Jejunum (tissue), 1 donor: ENCODE data around the genes RNGTT and UBE2J1.

- PRO-cap: no peak
These were observed 600 bp downstream of the MRAP2 start for GRCh38 chr6:84033994-84034749.

GRCh38 chr6:84774191-84775154 is 10.1 kb upstream of the TBX18 start:
- PRO-cap: no peak

GRCh38 chr6:84777850-84778277 is 13.5 kb upstream of the TBX18 start:
- PRO-cap: no peak

DNA sequence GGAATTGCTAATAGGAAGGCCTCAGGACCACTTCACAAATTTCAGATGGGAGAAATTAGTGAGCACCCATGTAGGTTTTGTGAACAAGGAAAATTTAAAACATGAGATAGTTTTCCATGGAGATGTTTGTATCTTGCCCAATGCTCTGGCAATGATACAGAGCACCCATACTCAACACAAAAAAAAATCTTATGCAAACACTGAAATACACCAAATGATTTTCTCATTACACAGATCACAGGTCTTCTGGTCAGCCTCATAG is 189.6 kb upstream of the TBX18 start:
- PRO-cap: no peak

GRCh38 chr6:85451625-85451839 is 1.6 kb downstream of the NT5E start:
- PRO-cap: no peak

GRCh38 chr6:85459079-85459574 is 9.2 kb downstream of the NT5E start:
- PRO-cap: no peak

DNA sequence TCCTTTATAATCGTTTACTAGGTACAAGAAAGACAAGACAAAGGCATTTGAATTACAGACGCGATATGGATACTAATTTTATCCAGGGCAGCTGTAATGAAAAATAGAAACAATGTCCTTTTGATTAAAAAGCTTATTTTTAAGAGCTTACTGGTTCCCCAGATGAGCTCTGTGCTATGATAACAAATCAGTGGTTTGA is 1.6 kb upstream of the SYNCRIP start:
- PRO-cap: no peak

DNA sequence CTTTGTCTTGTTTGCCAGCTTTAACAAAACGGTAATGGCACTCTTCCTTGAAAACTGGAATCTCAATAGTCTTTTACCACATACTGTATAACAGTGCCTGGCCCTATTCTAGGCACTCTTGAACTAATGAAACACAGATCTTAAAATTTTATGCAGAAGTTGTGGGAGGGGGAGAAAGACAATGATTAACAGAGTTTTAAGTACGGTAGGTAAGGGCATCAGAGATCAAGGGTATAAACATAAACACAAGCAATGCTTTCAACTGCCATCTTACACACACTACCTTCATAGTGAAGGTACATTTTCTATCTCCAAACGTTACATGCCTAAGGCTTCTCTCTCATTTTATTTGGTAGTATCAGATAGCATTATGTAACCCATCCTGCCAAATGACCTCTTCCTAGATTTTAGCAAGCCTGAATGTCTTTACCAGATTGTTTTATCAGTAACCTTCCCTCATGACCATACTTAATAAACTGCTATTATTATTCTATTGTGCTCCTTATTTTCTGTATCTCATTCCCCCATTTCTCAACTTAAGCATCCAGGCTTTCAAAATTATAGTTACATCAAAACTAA is 33.7 kb upstream of the SYNCRIP start:
- PRO-cap: no peak

DNA sequence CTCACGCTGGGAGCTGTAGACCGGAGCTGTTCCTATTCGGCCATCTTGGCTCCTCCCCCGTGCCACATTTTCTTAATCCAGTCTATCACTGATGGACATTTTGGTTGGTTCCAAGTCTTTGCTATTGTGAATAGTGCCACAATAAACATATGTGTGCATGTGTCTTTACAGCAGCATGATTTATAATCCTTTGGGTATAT is 362.2 kb upstream of the SYNCRIP start:
- PRO-cap: no peak

- PRO-cap: no peak
These were observed 384.2 kb upstream of the SYNCRIP start for GRCh38 chr6:86026877-86027260.

DNA sequence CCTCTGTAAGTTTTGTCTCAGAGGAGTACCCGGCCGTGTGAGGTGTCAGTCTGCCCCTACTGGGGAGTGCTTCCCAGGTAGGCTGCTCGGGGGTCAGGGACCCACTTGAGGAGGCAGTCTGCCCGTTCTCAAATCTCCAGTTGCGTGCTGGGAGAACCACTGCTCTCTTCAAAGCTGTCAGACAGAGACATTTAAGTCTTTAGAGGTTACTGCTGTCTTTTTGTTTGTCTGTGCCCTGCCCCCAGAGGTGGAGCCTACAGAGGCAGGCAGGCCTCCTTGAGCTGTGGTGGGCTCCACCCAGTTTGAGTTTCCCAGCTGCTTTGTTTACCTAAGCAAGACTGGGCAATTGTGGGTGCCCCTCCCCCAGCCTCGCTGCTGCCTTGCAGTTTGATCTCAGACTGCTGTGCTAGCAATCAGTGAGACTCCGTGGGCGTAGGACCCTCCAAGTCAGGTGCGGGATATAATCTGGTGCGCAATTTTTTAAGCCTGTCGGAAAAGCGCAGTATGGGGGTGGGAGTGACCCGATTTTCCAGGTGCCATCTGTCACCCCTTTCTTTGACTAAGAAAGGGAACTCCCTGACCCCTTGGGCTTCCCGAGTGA is 414.6 kb upstream of the SYNCRIP start:
- PRO-cap: no peak

DNA sequence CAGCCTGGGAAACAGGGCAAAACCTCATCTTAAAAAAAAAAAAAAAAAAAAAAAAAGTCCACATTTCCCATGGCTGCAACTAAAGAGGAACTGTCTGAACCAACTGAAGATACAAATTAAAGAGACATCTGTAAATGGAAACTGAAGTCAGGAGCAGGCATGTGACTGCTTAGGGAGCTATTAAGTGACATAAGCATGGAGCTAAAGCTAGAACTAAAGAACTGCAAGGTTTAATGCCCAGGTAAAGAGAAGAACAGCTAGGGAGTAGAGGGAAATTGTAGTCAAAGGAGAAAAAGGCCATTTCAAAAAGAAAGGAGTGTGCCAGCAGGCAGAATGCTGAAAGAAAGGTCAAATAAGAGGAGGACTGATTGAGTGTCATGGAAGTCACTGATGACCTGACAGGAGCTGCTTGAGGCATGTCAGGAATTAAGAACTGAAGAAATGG is 10.6 kb downstream of the AKIRIN2 start:
- PRO-cap: no peak

GRCh38 chr6:87825630-87826102 is 123.6 kb upstream of the AKIRIN2 start:
- PRO-cap: no peak

GRCh38 chr6:88167406-88167834 is 1.3 kb upstream of the CNR1 start:
- PRO-cap: no peak

GRCh38 chr6:88491515-88491917 is 325.4 kb upstream of the CNR1 start:
- PRO-cap: no peak

- PRO-cap: unidirectional peak, minus-strand start at chr6:88963461; bidirectional peak, plus-strand start at chr6:88963826, minus-strand start at chr6:88963587
These were observed at the start of gene RNGTT for GRCh38 chr6:88962897-88964093. RNGTT (minus strand) TSS chr6:88963618.

- PRO-cap: no peak
These were observed 19.5 kb upstream of the RNGTT start for GRCh38 chr6:88982902-88983316.

- PRO-cap: no peak
These were observed 647 bp upstream of the PNRC1 start for GRCh38 chr6:89080027-89080180.

DNA sequence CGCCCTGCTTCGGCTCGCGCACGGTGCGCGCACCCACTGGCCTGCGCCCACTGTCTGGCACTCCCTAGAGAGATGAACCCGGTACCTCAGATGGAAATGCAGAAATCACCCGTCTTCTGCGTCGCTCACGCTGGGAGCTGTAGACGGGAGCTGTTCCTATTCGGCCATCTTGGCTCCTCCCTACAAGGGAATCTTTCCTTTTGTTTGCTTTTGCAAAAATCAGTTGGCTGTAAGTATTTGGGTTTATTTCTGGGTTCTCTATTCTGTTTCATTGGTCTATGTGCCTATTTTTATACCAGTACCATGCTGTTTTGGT is 13.9 kb upstream of the GABRR1 start:
- PRO-cap: no peak

DNA sequence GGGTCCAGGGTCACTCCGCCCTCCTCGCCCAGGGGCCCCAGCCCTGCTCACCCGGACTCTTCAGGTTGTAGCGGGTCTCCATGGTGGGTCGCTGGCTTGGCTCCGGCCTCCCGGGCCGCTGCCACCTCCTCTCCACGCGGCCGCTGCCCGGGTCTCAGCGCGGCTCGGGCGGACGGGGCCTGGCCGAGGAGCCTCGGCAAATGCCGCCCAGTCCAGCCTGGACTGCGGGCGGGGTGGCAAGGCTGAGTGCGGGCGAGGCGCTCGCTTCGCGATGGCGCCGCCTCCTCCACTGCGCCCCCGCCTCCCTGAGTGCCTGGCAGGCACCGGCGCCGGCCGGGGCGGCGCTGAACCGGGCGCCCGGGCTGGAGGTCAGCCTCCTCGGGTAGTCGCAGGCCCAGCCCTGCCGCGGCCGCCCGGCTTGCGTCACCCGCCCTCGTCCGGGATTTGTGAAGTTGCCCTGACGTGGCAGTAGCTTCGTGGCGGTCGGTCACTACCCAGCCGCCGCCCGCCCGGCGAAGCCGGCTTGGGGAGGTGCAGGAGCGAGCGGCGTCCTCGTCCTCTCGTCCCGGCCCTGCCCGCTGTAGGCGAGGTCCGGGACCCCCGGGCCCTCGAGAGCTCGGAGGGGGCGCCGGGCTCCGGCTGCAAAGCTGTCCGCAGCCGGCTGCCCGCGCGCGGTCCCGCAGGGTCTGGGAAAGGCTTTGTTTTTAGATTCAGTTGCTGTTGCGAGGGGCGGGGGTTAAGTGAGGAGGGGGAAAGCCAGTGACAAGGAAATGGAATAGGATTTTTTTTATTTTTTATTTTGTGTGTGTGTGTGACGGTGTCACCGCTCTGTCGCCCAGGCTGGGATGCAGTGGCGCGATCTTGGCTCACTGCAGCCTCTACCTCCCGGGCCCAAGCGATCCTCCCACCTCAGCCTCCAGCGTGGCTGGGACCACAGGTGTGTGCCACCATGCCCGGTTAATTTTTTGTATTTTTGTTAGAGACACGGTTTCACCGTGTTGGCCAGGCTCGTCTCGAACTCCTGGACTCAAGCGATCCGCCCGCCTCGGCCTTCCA is at the start of gene UBE2J1:
Gene UBE2J1, minus strand, starts transcription at position 235 of the 1,056 bp plus-strand sequence.
- PRO-cap: bidirectional peak, plus-strand start at position 508 of the sequence, minus-strand start at position 235 of the sequence; unidirectional peak, minus-strand start at position 688 of the sequence